Airway epithelial cell (primary cell): ENCODE data around the genes OTUB2 and IFI27L1.

DNA sequence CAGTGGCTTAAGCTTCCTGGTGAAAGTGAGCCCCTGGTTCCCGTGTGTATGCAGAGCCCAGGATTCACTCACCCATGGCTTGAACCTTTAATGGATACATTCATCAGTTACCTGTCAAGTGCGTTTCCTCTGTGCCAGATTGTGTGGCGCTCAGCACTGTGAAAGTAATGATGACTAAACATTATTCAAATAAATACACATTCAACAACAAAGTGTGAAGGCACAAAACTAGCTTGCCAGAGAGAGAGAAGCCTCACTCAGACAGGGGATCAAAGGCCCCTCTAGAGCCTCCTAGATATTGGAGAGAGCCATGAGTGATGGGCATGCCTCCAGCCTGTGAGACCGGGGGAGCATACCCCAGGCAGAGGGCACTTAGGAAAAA lies 545 bp upstream of the CHGA start:
- RAMPAGE, long total RNA: no peak

DNA sequence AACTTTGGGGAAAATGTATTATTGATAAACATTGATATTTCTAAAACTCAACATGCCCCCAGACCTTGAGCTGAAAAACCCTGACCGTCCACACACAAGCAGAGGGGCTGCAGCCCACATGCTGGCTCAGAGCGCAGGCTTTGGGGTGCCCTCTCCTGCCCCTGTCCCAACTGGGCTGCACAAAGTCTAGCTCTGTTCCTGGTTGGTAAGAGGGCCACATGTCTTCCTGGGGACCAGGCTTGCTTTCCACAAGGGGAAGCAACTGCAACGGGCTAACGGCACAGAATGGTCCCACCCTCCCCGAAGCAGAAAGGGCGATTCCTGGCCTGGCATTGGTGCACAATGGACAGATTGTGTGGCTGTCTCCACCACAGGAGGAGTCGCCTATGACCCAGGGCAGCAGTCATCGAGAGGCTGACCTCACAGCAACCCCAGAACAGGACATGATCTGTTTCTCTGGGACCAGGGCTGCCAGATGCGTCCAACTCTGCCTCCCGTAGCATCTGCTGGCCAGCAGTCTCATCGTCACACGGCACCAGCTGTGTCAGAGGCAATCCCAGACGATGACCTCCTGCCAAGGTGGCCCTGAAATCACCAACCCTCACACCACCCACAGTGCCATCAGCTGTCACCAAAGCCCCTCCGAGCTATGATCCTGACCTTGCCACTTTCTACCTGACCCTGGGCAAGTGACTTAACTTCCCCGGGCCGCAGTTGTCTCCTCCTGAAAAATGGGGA lies 86.5 kb downstream of the CHGA start:
- RAMPAGE, long total RNA: no peak

DNA sequence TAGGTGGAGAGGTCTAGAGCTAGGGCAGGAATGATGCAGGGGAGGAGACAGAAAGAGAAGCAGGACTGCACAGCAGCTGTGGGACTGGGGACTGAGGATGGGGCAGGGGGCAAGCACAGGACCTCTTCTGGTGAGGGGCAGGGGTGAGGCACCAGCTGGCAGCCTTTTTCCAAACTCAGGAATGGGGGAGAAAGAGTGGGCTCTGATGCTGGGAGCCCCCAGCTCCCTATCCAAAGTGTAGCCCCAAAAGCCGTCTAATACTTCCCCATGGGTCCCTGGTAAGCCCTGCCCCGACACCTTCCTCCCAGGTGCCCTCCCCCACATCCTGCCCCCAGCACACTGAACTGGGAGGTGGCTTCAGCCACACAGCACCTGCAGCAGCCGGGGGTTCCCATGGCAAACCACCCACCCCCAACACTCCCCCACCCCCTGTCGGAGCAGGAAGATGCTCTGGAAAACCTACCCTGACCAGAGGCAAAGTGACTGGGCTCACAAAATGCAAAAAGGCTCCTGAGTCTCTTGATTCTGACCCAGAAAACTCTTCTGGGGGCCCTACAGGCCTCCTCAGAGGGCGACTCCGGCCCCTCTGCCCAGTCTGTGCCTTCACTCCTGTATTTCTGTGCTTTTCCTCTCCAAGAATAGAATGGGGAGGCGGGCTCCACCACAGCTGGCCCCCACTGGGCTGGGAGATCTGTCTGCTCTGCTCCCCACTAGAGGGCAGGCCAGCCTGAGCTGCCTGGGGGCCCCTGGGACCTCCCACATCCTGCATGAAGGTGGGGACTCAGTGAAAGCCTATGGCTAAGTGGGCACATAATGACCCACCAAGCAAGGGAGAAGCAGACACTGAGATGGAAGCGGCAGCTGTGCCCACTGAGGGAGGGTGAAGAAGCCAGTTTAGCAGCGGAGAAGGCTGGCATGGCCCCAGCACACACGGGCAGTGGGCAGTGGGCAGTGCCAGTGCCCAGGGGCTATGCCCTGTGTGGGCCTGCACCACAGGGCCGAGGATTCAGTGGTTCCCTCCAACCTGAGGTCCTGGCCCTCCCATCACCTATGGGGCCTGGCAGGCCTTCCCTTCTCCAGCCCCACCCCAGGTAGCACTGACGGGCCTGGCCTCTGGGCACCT lies 81.5 kb downstream of the ITPK1 start:
- RAMPAGE, long total RNA: no peak

DNA sequence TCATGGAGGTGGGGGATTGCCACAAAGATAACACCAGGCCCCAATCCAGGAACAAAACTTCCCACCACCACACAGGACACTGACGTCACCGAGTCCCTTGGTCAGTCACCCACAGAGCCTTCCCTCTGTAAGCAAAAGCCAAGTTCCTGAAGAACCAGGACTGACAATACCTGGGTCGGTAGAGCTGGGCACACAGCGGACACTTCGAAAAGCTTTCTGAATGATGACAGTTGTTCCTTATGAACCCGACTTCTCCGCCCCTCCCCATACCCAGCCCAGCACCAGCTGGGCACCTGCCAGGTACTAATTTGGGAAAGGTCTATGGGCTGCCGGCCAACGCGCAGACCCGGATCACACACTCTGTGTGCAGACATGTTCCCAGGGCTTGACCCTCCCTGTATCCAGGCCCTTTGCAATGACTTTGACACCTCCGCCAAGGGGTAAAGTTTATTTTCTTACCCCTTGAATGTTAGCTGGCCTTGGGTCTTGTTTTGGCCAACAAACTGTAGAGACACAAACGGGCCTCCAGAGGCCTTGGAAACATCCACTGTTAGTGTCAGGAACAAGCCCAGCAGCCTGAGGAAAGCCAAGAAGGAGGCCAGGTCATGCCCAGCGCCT lies 18.8 kb downstream of the ITPK1 start:
- RAMPAGE, long total RNA: no peak

- RAMPAGE, long total RNA: no peak
These were observed 2.2 kb downstream of the ITPK1 start for GRCh38 chr14:93113178-93114247.

DNA sequence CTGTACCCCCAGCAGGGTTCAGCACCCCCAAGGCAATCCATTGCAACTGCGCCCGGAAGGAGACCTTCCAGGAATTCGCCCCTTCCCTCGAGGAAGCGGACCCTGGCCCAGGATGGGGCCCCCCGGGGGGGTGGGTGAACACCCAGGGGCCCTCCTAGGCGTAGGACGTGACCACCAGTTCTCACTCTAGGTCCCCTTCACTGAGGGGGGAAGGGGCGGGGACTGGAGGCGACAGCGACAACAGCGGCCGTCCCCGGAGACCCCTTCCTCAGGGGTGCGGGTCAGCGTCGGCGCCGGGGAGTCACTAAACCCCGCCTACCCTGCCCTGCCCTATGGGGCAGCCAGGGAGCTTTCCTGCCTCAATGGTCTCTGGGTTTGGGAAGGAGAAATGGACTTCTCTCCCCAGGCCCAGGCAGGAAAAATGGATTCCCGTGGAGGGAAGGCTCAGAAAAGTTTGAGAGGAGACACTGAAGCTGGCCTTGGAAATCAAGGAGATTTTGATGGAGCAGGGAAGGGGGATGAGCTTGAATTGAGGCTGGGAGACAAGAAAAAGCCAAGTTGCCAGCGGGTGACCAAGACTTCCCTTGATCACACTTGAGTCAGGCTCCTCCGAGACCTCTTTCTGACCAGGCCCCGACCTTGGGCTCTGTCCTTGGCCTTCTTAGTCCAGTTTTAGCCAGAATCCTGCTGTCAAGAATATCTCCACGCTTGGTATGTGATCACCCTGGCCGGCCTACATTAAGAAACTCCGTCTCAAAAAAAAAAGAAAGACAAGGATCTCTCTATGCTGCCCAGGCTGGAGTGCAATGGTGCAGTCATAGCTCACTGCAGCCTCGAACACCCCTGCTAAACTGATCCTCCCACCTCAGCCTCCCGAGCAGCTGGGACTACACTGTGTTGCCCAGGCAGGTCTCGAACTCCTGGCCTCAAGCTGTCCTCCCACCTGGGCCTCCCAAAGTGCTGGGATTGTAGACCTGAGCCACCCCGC lies 726 bp upstream of the ITPK1 start:
- RAMPAGE, long total RNA: no peak

DNA sequence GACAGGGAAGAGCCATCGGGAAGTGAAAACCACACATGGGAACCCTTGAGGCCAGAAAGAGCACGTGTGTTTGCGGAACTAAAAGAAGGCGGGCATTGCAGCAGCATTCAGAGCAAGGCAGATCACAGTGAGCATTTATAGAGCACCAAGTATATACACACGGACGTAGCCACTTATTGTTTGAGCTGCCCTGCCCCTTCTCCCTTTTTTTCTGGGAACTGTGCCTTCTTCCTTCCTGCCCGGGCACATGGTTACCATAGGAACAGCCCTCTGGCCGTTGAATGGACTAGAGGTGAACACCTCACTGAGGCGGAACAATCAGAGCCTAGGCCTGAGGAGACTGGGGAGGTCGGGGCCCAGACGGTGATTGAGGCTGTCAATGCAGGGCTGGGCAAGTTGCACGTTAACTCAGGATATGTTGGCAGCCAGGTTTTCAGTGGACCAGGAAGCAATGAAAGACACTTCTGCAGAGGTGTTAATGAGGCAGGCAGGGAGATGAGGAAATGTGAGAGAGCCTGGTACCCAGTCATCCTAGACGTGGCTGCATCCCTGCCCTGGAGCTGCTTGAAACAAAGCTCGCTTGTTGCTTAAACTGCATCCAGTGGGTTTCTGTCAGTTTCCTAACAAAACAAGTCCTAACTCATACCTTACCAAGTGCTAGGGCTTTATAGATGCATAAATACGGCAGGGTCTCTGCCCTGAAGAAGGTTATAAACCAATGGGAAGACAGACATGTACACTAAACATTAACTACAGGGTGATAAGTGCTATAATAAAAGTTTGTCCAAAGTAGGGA lies 34.2 kb downstream of the MOAP1 start:
- RAMPAGE, long total RNA: no peak

GRCh38 chr14:93294178-93294708 lies 38.6 kb downstream of the BTBD7 start:
- RAMPAGE, long total RNA: no peak

DNA sequence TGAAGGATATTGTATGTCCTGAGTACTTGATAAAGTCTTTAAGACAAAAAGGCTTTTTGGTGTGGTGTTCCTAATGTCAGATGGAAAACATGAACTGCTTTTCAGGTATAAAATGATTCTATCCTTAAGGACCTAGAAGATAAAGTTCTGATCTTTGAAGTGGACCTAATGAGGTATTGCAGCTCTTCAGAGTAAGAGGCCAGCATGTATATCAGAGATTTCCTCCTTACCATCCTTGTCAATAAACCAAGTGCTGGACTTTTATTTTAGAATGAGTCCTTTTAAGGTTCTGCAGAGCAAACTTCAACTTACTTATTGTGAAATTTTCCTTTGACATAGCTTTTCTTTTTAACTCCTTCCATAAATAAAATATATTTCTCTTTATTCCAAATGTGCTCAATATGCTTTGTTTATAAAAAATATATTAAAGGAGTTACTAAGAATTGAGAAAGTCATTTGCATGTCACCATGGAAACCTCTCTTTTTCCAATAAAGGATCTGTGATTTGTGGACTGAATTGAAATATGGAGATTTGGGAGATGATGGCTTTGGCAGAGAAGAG lies 50.2 kb downstream of the UNC79 start:
- RAMPAGE, long total RNA: no peak

DNA sequence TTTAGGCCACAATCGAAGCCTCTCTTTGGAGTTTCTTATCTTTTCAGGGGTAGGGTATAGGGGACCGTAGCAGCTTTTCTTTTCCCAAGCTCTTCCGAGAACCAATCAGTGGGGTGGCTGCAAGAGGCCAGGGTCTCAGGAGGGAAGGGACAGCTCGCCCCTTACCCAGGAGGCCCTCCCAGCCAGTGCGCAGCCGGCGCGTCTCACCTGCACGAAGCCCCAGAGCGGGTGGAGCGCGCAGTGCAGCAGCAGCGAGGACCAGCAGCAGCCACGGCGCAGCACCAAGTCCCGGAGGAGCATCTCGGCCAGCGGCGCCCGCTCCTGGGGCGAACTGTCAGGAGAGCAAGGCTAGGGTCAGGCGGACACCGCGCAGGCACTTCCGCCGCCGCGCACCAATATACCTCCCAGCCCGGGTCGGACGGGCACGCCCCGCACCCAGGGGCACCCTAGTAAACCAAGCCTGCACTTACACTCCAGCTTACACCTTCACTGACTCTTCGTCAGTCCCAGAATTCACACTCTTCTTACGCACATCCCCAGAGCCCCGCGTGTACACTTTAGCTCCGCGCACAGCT lies 779 bp downstream of the PRIMA1 start:
- RAMPAGE, long total RNA: no peak

DNA sequence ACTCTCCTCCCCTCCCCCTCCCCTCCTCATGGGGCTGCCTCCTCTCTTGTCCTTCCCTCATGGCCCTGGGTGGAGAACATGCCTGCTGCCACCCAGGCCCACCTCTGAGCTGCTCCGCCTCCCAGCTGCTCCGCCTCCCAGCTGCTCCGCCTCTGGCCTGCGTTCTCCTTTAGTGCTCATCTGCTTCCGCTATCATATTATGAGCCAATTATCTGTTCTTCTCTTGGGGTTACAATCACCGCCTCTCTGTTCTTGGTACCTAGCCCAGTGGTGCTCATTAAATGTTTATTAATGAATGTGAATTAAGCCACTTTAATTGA lies 32.1 kb upstream of the FAM181A start:
- RAMPAGE, long total RNA: no peak

DNA sequence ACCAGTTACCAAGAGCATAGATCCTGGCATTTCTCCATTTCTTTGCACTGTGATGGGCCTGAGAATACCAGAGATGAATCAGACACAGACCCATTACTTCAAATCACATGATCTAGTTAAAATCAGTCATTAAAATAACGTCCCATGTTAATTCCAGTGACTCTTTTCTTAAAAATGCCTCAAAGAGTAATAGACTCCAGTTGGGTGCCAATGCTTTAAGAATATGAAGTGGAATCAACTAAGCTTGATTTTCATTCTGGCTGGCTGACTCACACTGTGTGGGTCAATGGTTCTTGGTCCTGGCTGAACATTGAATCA lies 11.1 kb downstream of the ASB2 start:
- RAMPAGE, long total RNA: no peak

DNA sequence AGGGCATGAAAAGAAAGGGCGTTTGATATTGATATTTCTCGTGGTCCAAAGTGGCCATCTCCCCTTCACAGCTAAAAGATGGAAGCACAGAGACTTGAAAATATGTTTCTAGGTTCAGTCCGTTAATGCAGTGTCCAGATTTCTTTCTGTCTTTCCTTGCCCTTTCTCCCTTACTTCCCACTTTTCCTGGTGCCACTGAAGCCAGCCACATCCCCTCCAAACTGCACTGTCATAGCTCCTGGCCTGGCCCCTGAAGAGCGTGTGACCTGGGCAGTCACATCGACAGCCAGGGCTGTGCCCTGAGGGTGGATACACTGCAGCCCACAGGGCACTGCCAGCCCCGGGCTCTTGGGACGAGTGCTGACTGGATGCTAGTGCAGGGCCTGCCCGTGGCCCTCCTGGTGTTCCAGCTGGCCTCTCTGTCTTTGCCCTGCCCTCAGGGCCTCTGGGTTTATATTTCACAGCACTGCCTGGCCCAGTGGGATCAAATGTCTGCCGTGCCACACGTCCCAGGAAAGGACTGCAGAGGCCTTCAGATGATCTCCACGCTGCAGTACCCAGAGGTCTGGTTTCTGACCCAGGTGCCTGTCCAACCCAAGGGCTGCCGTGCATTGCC lies 10.2 kb upstream of the CCDC197 start:
- RAMPAGE, long total RNA: no peak

GRCh38 chr14:94025942-94026555 lies at the start of gene OTUB2:
TSS of gene OTUB2 (plus strand) at chr14:94026340.
- RAMPAGE, long total RNA: start-site peak on the plus strand at chr14:94026322-94026376, 29 and 20 reads in 2 replicates

DNA sequence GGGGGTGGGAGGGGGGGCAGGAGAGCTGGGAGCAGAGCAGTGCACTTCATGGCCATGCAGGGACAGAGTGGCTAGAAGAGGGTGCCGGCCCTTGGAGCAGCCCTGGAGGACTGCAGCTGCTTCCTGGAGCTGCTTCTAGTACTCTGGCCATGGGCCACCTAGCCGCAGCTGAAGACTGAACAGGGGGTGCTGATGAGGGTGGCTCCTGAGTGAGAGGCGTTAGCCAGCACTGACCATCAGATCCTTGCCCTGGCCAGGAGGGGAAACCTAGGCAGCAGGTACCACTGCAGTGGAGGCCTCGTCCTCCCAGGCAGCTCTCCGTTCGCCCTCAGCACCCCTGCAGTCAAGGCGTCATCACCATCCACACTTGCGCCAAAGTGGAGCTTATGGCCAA lies 16.3 kb downstream of the OTUB2 start:
- RAMPAGE, long total RNA: no peak

- RAMPAGE, long total RNA: no peak
These were observed 14.7 kb downstream of the DDX24 start for GRCh38 chr14:94066084-94066860.

GRCh38 chr14:94081032-94081824 lies at the start of gene IFI27L1:
TSS of gene IFI27L1 (plus strand) at chr14:94081310.
- RAMPAGE, long total RNA: start-site peak on the minus strand at chr14:94081155-94081210, 1,791 and 37 reads in 2 replicates; start-site peak on the plus strand at chr14:94081325-94081371, 18 and 17 reads in 2 replicates

GRCh38 chr14:94114964-94115715 lies 14.3 kb downstream of the IFI27L2 start:
- RAMPAGE, long total RNA: no peak

DNA sequence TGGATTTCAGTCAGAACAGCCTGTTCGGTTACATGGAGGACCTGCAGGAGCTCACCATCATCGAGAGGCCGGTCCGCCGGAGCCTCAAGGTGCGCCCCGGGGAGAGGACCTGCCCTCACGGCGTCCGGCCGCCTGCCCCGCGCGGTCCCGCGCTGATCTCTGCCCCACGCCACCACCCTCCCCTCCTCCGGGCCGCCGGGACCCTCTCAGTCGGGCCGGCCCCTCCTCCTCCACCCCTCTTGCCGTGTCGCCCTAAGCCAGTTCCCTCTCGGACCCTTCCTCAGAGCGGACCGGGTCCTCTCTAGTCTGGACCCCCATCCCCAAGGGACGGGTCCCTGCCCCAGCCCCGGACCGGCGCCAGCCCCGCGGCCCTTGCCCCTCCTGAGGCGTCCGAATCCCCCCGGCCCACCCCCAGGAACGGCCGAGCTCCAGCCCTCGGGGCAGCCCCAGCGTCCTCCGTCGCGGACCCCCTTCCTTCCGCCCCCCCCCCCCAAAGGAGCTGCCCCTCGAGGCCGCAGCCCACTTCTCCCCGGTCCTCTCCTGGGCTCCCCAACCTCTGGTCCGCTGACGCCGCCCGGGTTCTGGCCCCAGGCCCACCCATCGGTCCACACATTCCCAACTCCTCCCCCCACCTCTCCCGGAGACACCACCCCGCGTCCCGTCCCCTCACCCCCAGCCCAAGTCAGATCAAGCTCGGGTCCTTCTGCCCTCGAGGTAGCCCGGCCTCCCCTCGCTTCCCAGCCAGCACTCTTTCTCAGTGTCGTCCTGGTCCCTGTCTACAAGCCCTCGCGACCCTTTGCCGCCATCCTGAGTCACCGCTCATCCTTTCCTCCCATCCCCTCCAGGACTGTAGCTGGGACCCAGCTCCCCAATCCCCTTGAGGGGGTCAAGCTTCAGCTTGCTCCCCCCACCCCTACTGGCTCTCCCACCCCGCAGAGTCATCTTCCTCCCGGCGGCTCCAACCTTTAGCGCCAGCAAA lies 661 bp downstream of the PPP4R4 start:
- RAMPAGE, long total RNA: no peak

DNA sequence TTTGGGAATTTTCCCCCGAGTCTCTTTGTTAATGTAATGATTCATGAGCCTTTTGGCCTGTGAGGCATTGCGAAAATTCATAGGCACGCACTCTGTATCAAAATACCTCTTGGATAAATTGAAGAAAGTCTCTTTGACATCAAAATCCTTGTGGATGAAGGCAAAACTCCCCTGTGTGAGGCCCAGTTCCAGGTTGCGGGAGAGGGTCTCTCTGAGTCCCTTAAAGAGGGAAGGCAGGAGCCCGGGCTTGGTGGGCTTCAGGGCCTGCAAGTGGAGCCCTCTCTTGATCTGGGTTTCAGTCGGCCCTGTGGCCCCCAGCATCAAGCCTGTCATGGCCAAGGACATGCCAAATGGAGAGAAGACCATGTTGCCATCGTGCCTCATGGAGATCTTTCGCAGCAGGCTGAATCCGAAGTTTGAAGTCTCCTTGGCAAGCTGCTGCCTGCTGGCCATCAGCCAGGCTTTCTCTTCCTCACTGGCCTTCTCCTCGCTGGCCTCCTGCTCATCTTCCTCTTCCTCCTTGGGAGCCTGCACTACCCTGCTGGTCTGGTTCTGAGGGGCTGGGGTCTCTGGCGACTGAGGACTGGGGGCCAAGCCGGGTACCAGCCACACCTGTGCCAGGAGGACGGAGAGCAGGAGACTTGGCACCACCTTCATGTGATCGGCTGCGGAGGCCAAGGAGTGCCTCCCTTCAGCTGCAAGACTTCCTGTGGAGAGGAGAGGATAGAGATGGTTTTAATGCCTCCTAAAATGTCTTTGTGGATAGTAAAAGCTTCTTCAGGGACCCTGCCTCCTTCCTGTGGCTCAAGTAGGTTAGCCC lies 2.9 kb downstream of the SERPINA10 start:
- RAMPAGE, long total RNA: no peak